Airway epithelial cell (primary cell): Measurements from ENCODE around the gene SLC16A1.

- RAMPAGE, long total RNA = no peak
Observed at GRCh38 chr1:112700422-112701638, 6.1 kb downstream of the RHOC start.

GRCh38 chr1:112852149-112852669 lies 103.8 kb downstream of the SLC16A1 start:
- RAMPAGE, long total RNA = no peak

DNA sequence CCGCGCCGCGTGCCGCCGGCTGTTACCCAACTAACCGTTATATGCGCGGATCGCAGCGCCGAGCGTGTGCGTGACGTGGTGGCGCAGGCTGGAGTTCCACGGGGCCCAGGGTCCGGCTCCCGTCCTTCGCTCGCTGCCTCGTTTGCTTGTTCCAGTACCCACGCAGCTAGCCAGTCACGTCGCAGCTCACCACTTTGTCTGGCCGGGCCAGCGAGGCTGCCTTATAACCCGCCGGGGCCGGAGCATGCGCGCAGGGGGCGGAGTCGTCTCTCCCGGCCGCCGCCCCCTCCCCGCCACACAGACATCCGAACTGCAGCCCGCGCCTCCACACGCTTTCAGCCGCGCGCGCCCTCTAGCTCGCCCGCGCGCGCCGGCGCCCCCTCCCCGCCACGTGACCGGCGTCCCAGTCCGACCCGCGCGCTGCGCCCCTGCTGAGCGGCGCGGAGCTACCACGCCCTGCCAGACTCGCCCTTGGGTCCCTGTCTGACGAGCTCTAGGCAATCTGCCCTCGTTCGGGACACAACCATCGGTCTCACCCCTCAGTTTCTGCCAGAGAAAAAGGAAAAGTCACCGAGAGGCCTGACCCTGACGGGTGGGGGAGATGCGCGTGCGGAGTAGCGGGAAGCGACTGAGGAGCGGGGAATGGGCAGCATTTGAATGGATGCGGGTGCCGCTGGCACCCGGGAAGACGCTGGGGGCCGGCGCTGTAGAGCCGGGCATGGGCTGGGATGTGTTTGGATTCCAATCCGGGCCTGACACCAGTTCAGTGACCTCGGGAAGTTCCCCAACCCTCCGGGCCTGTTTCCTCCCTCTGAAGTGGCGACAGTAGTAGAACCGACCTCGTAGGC lies at the start of gene SLC16A1:
TSS of gene SLC16A1 (minus strand) at position 197 of the 848 bp plus-strand sequence.
- RAMPAGE, long total RNA = no peak

GRCh38 chr1:113046476-113047185 lies 26.4 kb upstream of the LRIG2 start:
- RAMPAGE, long total RNA = no peak

DNA sequence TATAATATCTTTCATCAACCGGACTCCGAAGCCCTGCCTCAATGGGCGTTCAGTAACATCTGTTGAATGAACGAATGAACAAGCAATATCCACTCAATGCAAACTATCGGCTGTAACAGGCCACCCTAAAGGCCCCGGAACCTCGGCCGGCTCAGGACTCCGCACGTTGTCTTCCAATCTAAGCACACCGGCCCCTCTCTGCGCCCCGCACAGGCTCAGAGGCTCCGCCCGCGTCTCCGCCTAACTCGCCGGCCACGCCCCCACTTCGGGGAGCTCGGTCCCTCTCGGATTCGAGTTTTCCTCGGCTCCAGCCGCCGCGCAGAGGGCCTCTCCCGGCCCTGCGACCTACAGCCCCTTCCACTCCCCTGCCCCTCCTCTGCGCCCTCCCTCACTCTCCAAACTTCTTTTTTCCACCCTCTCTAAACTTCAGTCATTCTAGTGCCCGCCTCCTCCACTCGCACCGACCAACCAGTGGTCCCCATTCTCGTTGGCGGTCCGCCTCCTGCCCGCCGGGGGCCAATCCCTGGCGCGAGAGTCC lies 422 bp upstream of the MAGI3 start:
- RAMPAGE, long total RNA = no peak

DNA sequence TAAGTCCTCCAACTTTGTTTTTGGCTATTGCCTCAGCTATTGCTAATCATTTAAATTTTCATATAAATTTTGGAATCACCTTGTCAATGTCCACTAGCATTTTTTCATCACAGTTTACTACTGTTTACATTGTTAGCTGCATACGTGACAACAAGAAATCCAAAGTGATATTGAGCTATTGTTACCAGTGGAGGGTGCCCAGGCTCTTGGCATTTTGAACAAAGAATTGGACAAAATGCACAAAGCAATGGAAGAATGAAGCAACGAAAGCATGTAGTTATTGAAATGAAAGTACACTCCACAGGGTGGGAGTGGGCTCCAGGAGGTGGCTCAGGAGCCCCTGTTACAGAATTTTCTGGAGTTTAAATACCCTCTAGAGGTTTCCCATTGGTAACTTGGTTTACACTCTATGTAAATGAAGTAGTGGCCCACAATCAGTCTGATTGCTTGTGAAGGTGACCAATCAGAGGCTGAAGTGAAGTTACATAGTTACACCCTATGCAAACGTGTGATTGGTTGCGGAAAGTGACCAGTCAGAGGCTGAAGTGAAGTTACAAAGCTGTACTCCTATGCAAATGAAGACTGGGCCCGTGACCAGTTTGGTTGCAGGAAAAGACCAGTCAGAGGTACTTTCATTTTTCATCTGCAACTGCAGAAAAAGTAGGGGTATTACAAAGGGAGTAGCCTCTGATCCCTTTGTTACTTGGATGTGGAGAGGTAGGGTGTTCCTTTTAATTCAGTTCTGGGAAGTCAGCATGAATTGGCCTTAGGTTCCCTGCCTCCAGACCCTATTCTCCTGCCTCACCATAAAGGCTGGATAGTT lies 39.0 kb downstream of the MAGI3 start:
- RAMPAGE, long total RNA = no peak

GRCh38 chr1:113579221-113579910 lies 179.9 kb downstream of the PHTF1 start:
- RAMPAGE, long total RNA = no peak

- RAMPAGE, long total RNA = no peak
Observed at GRCh38 chr1:113587834-113588505, 171.3 kb downstream of the PHTF1 start.

DNA sequence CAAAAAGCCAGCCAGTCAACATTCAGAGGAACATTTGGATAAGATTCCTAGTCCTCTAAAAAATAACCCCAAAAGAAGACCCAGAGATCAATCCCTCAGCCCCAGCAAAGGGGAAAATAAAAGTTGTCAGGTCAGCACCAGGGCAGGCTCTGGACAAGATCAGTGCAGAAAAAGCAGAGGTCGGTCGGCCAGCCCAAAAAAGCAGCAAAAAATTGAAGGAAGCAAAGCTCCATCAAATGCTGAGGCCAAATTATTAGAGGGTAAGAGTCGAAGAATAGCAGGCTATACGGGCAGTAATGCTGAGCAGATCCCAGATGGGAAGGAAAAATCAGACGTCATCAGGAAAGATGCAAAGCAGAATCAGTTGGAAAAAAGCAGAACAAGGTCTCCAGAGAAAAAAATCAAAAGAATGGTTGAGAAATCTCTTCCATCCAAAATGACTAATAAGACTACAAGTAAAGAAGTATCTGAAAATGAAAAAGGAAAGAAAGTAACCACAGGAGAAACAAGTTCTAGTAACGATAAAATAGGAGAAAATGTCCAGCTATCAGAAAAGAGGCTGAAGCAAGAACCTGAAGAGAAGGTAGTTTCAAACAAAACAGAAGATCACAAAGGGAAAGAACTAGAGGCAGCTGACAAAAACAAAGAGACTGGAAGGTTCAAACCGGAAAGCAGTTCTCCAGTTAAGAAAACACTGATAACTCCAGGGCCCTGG lies 75.9 kb downstream of the PHTF1 start:
- RAMPAGE, long total RNA = no peak

- RAMPAGE, long total RNA = no peak
Observed at GRCh38 chr1:113719426-113719971, 39.8 kb downstream of the PHTF1 start.

GRCh38 chr1:113869610-113869991 lies 17.8 kb downstream of the BCL2L15 start:
- RAMPAGE, long total RNA = no peak

GRCh38 chr1:113899925-113900553 lies 4.6 kb downstream of the AP4B1 start:
- RAMPAGE, long total RNA = no peak

DNA sequence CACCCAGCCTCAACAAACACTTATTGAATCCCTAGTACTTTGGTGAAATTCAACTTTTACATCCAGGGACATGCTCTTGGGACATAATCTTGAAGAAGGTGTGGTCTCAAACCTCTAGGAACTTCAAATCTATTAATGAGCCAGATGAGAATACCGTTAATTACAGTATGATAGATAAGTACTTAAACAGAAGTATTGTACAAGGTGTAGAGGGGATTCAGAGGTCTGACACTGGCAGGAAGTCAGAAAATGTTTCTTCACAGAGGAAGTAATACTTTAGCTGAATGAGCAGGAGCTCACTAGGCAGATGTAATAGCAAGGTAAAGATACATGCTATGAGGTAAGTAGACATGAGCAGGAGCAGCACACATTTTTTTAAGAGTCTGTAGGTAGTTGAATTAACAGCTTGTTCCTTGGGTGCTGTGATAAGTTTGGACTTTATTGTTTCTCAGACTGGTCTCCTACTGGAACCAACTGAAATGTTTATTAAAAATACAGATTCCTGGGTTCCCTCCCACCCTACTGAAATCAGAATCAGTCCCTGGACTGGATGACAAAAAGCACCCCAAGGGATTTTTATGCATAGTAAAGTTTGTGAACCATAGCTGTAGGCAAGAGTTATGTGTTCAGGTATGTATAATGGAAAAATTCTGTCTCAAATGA lies 1.1 kb downstream of the AP4B1 start:
- RAMPAGE, long total RNA = no peak

- RAMPAGE, long total RNA = no peak
Observed at GRCh38 chr1:113929415-113930155, 461 bp downstream of the HIPK1 start.

DNA sequence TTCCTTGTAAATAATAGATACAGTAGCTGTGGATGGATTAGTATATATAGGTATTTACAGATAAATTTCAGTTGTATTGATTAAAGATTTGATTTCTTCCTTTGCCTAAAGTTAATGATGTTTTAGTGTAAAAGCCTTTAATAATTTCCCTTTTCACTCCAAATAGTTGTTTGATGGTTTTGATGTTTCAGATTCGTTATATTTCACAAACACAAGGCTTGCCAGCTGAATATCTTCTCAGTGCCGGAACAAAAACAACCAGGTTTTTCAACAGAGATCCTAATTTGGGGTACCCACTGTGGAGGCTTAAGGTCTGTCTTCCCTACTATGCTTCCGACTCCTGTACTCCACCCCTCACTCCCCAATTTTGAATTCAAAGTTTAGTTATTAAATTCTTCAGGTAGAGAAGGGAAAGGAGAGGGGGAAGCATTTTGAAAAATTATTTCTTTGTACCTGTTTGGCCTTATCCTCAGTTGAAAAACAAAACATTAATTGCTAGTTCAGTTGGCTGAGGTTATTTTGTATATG lies 24.8 kb upstream of the OLFML3 start:
- RAMPAGE, long total RNA = no peak

GRCh38 chr1:113974163-113974969 lies 4.9 kb upstream of the OLFML3 start:
- RAMPAGE, long total RNA = no peak

DNA sequence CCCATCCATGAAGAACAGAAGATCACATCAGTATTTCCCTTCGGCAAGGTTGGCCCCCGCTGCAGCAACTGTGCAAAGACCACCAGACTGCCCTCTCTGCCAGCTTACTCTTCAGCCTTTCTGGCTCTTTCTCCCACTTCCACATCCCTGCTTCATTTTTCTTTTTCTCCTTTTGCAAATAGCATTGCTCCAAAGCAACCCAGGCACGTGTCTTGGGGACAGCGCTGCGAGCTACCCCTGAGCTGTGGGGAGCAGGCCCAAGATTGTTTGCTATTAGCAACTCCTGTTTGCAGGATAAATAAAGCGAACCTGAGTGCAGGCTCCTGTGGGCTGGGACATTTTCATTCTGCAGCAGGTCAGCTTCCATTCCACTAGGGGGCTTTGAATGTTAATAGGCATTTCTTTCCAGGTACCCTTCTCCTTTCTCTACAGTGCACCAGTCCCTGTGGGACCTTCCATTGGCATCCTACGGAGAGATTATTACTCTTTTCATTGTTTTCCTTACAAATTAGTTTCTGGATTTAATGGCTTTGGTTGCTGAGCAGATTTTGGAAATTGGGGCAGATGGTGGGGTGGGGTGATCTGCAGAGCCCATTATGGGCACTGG lies 53.9 kb downstream of the OLFML3 start:
- RAMPAGE, long total RNA = no peak

- RAMPAGE, long total RNA = no peak
Observed at GRCh38 chr1:114339307-114339899, 171.6 kb downstream of the TRIM33 start.

- RAMPAGE, long total RNA = no peak
Observed at GRCh38 chr1:114409949-114410543, 101.0 kb downstream of the TRIM33 start.

DNA sequence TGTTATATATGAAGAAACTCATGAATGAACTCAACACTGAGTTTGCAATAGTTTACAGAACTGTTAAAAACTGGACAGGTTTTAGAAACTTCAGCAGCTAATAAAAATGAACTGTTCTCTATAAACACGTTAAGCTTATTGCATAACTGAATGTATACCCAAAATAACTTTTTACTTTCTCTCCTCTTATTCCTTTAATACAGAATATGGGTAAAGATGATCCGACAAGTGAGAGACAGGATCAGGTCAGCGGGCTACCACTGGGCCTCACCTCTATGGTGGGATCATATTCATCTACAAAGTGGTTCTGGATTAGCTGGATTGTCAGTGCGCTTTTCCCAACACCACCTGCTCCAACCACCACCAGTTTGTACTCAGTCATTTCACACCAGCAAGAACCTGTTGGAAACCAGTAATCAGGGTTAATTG lies 778 bp downstream of the NRAS start:
- RAMPAGE, long total RNA = no peak